Heart right ventricle (tissue), 2 donors: Measurements from ENCODE around the genes ZFAND5 and ANXA1.

DNA sequence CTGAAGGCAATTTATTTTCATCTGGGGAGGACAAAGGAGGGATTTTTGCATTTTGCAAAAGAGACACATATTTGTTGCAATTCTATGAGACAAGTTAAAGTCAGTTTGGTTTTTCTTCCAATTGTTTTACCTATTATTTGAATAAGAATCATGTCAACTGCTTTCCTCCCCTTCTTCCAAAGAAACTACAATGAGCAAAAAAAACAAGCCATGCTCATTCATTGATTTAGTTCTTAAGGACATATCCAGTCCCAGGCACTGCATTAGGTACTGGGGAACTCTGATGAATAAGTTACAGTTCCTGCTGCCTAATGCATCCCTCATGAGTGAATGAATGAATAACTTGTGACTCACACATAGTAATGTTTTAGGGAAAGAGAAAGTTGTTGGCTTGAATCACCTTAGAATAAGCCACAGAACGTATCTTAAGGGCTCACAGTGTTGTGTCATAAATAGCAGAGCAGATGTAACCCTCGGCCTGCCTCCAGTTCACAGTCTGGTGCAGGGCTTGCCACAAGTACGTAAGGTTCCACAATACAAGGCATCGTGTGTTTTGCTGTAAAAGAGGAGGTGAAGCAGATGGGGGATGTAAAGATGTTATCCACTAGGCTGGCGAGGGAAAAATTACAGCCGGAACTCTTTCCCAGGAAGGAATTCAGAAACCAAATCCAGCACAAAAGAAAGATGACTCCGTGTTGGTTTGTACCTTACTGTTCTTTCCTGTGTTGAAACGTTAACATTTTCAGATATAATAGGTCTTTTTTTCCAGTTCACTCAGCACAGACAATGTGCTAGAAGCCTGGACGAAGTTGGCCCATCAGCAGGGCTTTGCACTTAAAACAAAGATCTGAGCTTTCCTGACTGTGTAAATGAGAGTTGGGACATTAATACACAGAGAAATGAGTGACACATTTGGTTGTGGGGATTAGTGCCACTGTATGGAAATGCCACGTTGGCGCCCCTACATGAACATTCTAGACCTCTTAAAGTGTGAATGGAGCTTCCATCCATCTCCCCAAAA lies 218.7 kb downstream of the TRPM3 start:
- PRO-cap, 2 experiments, result no peak in any of the 2 experiments

GRCh38 chr9:71446153-71447250 lies 321.8 kb downstream of the CEMIP2 start:
- PRO-cap, 2 experiments, result no peak in any of the 2 experiments

GRCh38 chr9:71607776-71608038 lies 160.6 kb downstream of the CEMIP2 start:
- PRO-cap, 2 experiments, result no peak in any of the 2 experiments

DNA sequence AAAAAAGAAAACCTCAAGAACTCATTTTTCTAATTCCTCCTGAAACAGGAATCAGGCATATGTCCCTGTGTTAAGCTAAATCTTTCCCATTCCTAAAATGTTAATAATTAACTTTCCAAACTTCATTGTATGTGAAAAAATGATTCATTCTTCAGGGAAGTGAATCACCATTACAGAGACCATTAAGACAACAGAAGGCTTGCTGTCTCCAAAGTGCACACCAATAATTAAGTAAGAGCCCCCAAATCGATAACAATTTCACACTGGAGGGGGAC lies 5.3 kb downstream of the CEMIP2 start:
- PRO-cap, 2 experiments, result no peak in any of the 2 experiments

- PRO-cap, 2 experiments, result no peak in any of the 2 experiments
Observed at GRCh38 chr9:71765418-71766154, 2.7 kb downstream of the CEMIP2 start.

- PRO-cap, 2 experiments, result peak in 2 of 2 experiments; most common plus-strand start chr9:71769039 (in 1); most common minus-strand start chr9:71769466 (in 1)
Observed at GRCh38 chr9:71768990-71770191, 1.1 kb upstream of the CEMIP2 start.

DNA sequence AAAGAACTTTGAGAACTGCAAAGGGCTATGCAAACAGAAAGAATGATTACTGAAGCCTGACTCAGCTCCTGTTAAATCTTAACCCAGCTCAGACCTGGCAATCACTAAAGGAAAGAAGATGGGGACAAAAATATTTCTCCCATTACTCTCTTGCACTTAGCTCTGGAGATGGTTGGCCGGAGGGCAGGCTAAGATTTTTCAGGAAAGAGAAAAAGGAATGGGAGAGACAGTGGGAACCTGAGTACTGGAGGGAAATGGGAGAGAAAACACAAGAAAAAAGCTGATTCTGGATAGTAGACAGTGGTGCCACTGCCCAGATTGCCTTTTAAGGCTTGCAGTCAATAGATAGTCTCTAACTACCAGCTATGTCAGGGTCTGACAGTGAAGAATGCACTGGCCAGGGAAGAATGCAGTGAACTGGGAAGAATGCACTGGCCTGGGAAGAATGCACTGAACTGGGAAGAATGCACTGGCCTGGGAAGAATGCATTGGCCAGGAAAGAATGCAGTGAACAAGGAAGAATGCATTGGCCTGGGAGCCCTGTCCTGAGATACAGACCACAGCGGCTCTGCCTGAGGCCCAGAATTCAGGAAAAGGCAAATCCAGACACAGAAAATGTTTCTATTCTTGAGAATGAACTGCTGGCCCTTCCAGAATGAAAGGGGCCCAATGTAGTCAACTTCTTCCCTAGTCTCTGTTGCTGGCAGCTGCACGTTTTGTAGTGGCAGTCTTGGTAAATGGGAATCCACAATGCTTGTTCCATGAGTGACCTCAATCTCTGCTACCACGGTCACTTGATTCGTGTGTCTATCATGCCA lies 25.4 kb upstream of the CEMIP2 start:
- PRO-cap, 2 experiments, result no peak in any of the 2 experiments

GRCh38 chr9:71901466-71902379 lies 9.3 kb downstream of the ABHD17B start:
- PRO-cap, 2 experiments, result no peak in any of the 2 experiments

DNA sequence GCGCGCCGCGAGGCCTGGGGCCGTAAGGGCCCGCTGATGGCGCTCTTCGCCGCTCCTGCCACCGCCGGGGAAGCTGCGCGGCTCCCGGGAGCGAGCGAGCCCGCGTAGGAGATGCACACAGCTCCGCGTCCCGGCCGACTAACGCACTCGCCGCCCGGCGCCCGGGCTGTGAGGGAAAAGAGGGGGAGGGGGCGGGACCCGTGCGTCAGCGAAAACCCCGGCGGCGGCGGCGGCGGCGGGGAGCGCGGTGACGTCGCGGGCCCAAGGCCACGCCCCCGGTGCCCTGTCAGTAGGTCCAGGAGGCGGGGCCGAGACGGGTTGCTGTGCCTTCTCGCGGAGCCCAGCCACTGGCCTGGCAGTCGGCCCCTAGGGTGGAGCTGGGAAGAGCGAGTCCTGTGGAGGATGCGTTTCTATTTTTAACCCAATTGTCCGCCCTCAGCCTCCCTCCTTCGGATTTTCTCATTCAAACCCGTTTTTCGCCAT lies at the start of gene ZFAND5:
ZFAND5 (minus strand) TSS at position 143 of the 483 bp plus-strand sequence.
- PRO-cap, 2 experiments, result peak in 2 of 2 experiments; most common plus-strand start position 358 of the sequence (in 2); most common minus-strand start position 143 of the sequence (in 2)

GRCh38 chr9:72954317-72955081 lies 1.6 kb upstream of the ALDH1A1 start:
- PRO-cap, 2 experiments, result no peak in any of the 2 experiments

DNA sequence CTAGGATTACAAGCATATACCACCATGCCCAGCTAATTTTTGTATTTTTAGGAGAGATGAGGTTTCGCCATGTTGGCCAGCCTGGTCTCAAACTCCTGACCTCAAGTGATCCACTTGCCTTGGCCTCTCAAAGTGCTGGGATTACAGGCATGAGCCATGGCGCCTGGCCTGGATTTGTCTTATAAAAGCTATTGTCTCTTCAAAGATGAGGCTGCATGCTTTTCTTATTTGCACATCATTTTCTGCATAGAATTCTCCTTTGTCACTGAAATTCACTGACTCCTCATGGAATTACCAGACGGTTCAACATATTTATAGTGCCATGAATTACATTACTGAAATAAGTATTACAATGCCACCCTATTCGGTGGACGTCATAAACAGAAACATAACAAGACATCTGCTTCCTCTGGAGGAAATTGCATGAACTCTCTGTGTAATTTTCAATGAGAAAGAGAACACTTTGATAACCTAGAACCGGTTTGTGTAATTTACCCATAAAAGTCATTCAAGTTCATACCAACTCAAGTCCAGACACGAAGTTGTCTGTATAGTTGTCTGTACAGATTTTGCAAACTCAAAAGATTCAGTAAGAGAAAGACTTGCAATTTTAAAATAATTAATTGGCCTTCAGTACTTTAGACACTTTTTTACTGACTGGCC lies 35.0 kb upstream of the ALDH1A1 start:
- PRO-cap, 2 experiments, result no peak in any of the 2 experiments

GRCh38 chr9:73151451-73152462 lies at the start of gene ANXA1:
Gene ANXA1, plus strand, starts transcription at chr9:73151865.
- PRO-cap, 2 experiments, result peak in 2 of 2 experiments; most common plus-strand start chr9:73151865 (in 2); most common minus-strand start chr9:73151744 (in 1)

DNA sequence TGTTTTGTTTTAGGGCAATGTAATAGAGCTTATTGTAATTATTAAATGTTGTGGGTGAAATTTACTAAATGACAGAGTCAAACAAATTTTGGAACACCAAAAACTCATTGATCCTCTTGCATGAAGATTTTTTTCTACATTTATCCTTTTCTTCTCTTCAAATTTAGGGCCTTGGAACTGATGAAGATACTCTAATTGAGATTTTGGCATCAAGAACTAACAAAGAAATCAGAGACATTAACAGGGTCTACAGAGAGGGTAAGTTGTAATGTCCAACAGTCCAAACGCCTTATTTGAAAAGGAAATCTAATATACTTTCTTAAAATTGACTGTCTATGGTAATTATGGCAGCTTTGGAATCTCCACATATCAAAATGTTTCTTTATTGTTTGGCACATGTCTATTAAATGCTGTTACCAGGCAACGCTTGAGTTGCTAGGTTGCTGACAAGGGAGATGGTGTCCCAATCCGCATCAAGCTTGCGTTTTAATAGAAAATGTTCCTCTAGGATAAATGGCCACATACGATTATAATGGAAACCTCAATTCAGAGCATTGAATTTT lies 9.1 kb downstream of the ANXA1 start:
- PRO-cap, 2 experiments, result no peak in any of the 2 experiments

GRCh38 chr9:73164315-73164978 lies 12.8 kb downstream of the ANXA1 start:
- PRO-cap, 2 experiments, result no peak in any of the 2 experiments

- PRO-cap, 2 experiments, result no peak in any of the 2 experiments
Observed at GRCh38 chr9:74821649-74822172, 66.0 kb downstream of the TRPM6 start.

- PRO-cap, 2 experiments, result no peak in any of the 2 experiments
Observed at GRCh38 chr9:75026853-75027219, 1.3 kb downstream of the CARNMT1 start.

DNA sequence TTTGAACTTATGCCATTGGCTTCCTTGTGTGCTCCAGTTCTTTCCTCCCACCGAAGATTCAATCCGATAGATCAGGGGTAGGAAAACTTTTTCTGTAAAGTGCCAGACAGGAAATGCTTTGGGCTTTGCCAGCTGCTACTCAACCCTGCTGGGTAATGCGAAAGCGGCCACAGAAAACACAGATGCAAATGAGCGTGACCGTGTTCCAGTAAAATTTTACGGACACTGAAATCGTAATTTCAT lies 721 bp downstream of the NMRK1 start:
- PRO-cap, 2 experiments, result peak in 2 of 2 experiments; most common plus-strand start position 155 of the sequence (in 2); most common minus-strand start position 141 of the sequence (in 1)

GRCh38 chr9:76223571-76224378 lies 170.5 kb downstream of the RFK start:
- PRO-cap, 2 experiments, result no peak in any of the 2 experiments

DNA sequence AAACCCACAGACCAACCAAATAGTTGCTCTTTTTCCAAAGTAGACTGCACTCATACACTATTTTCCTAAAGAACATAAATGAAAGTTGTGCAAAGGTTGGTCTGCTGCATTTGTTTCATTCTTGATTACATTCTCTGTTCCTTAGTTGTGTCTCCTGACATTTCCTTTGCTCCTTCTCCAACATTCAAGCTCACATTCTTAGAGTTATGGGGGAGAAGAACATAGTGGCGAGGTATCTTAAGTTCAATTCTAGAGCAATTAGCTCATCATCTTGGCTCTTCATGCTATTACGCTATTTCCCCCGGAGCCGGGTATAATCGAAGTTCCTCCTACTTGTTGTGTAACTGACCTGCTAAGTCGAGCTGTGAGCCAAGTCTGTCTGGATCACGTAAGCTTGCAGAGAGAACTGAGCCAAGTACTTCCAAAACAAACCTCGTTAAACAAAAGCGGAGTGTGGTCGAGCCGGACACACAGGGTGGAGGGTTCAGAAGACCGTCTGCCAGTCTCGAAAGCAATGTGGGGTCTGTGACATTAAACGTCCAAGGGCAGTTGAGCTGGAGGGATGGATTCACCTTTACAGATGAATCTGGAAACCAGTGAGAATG lies 138.2 kb downstream of the RFK start:
- PRO-cap, 2 experiments, result peak in 2 of 2 experiments; most common plus-strand start position 439 of the sequence (in 1)

GRCh38 chr9:76401531-76401860 lies 7.3 kb upstream of the RFK start:
- PRO-cap, 2 experiments, result no peak in any of the 2 experiments